Fibroblast of the aortic adventitia (primary cell): ENCODE data around the genes LILRB1, KIR3DL3 and PPP6R1.

DNA sequence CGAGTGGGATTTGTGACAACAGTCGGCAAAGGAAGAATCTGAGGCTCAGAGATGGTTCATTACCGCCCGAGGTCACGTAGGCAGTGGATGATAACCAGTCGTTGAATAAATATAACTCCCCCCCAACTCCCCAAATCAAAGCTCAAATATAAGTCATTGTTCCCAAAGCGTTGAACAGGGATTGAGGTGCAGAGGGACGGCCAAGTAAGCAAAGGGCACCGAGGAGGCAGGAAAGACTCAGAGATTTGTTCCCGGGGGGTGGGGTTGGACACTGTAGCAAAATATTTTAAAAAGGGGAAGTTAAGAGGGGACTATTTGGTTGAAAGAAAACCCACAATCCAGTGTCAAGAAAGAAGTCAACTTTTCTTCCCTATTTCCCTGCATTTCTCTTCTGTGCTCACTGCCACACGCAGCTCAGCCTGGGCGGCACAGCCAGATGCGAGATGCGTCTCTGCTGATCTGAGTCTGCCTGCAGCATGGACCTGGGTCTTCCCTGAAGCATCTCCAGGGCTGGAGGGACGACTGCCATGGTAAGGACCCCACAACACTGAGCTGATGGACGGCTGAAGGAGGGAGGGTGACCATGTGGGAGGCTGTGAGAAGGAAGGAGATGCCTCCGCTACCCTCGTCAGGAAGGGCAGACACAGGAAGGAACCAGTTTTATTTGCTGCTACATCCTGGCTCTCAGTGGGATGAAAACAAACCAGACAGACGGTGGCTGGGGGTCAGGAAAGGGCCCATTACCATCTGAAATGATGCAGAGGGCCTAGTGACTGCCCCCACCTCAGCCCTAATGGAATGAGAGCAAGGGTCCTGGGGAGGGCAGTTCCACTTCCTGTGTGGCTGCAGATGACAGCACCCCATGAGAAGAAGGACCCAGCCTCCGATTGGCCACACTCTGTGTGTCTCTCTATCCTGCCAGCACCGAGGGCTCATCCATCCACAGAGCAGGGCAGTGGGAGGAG is at the start of gene LILRB1:
Gene LILRB1, plus strand, starts transcription at position 381 of the 965 bp plus-strand sequence.
- CAGE, long polyA plus RNA = no peak

DNA sequence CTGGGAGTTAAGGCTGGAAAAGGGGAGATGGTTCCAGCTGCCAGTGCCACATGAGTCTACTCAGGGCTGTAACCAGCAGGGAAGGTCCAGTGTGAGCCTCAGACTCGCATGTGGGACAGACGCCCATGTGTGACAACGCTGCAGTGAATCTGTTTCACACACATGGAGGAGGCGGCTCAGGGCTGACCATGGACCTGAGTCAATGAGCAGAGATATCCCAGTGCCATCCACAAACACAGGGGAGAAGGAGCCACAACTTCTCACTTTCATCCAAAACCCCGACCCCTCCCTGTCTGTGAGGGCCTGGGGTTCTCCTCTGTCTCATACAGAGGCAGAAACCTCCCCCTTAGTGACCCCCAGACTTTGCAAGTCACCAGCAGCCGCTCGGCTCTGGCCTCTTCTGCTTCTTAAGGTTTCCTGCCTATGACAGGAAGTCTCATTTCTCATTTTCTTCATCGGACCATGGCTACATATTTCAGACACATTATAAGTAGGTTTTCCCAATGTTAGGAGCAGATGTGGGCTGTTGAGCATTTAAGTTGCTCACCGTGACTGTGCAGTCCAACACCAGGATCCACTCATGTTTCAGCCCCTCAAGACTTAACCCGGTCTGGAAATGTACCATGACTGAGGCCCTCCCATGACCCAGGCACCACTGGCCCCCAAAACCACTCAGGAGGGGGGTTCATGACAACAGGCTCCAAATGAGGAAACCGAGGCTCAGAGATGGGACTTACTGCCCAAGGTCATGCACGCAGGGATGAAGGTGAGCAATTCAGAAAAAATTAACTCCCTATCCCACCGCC is 12.7 kb downstream of the LILRB1 start:
- CAGE, long polyA plus RNA = no peak

- CAGE, long polyA plus RNA = no peak
Observed at GRCh38 chr19:54643584-54644157, 13.4 kb downstream of the LILRB1 start.

DNA sequence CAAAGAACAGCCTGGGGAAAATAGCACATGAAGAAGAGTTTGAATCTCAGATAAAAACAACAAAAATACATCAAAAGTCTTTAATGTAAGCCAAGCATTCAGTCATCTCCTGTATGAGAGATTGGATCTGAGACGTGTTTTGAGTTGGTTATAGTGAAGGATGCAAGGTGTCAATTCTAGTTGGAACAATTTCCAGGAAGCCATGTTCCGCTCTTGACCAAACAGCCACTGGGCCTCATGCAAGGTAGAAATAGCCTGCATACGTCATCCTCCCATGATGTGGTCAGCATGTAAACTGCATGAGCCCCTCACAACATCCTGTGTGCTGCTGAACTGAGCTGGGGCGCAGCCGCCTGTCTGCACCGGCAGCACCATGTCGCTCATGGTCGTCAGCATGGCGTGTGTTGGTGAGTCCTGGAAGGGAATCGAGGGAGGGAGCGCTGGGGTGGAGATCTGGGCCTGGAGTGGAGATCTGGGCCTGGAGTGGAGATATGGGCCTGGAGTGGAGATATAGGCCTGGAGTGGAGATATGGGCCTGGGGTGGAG is at the start of gene KIR3DL3:
Gene KIR3DL3, plus strand, starts transcription at position 319 of the 546 bp plus-strand sequence.
- CAGE, long polyA plus RNA = no peak

- CAGE, long polyA plus RNA = no peak
Observed at GRCh38 chr19:55011577-55012262, 26.3 kb downstream of the GP6 start.

- CAGE, long polyA plus RNA = no peak
Observed at GRCh38 chr19:55070972-55071526, 4.6 kb upstream of the EPS8L1 start.

DNA sequence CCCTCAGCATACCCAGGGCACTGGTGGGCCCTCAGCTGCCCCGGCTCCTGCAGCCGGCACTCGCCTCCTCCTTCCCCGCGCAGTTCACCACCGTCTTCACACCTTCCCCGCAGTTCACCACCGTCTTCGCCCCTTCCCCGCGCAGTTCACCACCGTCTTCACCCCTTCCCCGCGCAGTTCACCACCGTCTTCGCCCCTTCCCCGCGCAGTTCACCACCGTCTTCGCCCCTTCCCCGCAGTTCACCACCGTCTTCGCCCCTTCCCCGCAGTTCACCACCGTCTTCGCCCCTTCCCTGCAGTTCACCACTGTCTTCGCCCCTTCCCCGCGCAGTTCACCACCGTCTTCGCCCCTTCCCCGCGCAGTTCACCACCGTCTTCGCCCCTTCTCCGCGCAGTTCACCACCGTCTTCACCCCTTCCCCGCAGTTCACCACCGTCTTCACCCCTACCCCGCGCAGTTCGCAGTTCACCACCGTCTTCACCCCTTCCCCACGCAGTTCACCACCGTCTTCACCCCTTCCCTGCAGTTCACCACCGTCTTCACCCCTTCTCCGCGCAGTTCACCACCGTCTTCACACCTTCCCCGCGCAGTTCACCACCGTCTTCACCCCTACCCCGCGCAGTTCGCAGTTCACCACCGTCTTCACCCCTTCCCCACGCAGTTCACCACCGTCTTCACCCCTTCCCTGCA is 20.6 kb downstream of the PPP1R12C start:
- CAGE, long polyA plus RNA = no peak

- CAGE, long polyA plus RNA = no peak
Observed at GRCh38 chr19:55098141-55098455, 19.3 kb downstream of the PPP1R12C start.

DNA sequence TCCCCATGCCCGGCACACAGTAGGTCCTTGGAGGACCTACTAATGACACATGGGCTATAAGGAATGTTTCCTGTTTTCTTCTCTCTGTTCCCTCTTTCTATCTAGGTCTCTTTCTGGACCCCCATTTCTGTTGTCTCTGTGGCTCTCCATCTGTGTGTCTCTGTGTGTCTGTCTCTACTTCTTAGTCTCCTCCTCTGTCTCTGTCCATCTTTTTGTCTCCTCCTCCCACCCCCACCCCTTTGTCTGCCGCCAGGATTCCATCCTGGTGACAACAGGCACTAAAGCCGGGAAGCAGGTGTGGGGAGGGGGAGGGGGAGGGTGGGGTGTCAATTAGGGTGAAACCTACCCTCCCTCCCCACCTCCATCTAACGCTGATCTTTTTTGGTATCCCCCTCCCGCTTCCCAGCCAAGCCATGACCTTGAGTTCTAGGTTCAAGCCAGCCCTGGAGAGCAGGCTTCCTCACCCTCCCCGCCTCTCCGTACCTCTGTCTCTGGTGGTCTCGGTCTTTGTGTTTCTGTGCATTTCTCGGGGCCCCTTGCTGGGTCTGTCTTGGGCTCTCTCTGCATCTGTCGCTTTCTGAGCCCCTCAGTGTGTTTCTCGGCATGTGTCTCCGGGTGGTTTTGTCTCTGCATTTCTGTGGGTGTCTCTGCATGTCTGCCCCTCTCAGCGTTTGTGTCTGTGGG is 628 bp upstream of the TNNT1 start:
- CAGE, long polyA plus RNA = no peak

DNA sequence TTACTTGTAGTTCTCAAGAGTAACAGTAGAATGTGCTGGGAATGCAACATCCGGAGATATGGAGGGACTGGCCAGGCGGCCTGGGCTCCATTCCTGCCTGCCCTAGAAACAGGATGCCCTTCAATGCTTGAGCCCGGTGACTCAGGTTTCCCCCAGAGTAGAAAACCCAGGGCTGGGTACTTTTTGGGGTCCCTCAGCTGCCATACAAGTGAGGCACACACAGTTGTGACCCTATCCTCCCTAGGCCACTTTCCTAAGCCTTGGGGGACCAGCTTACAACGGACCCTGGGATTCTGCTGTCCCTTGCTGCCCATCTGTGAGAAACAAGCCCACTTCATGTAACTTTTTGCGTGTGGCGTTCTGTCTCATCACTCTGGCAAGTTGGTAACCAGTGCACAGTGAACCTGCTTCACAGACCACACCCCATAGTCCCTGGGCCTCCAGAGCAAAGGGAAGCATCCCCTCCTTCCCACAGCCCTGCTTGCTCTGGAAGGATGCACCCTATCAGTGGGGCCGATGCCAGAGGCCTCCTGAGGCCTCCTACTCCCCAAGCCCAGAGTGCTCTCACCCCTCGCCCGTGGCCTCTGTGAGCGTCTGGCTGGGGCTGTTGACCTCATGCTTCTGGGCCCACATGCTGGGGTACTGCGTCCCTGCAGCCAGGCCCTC is 5.4 kb downstream of the TMEM86B start:
- CAGE, long polyA plus RNA = no peak

- CAGE, long polyA plus RNA = no peak
Observed at GRCh38 chr19:55228293-55228653, 290 bp downstream of the TMEM86B start.

GRCh38 chr19:55251101-55252108 is 7.4 kb downstream of the PPP6R1 start:
- CAGE, long polyA plus RNA = no peak

DNA sequence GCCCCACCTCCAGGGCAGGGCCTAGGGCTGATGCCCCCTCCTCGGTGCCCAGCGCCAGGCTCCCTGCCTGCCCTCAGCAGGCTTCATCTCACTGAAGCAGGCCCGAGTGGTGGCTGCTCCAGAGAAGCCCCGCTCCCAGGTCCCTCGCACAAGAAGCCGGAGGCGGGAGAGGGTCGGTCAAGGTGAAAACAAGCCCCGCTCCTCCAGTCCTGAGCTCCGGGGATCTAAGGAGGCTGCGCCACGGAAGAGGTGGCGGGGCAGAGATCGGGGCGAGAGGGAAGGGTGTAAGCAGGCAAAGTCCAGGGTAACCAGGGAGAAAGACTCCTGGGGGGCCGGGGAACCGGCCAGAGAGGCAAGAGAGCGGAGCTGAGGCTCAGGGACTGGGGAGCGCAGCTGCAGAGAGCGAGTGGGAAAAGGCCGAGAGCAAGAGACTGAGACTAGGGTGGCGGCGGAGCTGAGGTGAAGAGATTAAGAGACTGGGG is 1.0 kb downstream of the PPP6R1 start:
- CAGE, long polyA plus RNA = no peak

GRCh38 chr19:55258821-55259556 is at the start of gene PPP6R1:
TSS of gene PPP6R1 (minus strand) at chr19:55259017.
- CAGE, long polyA plus RNA = no peak

GRCh38 chr19:55300671-55301548 is 17.1 kb downstream of the BRSK1 start:
- CAGE, long polyA plus RNA = no peak

GRCh38 chr19:55384841-55385240 is 749 bp upstream of the TMEM238 start:
- CAGE, long polyA plus RNA = no peak

GRCh38 chr19:55387538-55388161 is 1.9 kb downstream of the RPL28 start:
- CAGE, long polyA plus RNA = no peak

GRCh38 chr19:55440195-55441102 is 2.7 kb downstream of the SHISA7 start:
- CAGE, long polyA plus RNA = no peak

- CAGE, long polyA plus RNA = no peak
Observed at GRCh38 chr19:55461903-55462171, 395 bp upstream of the ISOC2 start.

DNA sequence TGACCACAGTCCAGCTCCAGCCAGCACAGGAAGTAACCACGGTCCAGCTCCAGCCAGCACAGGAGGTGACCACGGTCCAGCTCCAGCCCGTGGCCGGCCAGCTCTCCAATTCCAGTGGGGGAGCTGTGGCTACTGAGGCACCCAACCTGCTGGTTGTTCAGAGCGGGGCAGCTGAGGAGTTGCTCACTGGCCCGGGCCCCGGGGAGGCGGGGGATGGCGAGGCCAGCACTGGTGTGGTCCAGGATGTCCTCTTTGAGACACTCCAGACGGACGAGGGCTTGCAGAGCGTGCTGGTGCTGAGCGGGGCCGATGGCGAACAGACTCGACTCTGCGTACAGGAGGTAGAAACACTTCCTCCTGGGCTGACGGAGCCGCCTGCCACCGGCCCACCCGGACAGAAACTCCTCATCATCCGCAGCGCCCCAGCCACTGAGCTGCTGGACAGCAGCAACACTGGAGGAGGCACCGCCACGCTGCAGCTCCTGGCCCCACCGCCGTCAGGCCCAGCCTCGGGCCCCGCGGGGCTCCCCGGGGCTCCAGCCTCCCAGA is 1.2 kb upstream of the NAT14 start:
- CAGE, long polyA plus RNA = no peak